K562 (cell line): ENCODE data around the genes CASKIN1, DNASE1L2 and ATP6V0C.

GRCh38 chr16:2196104-2197152 lies at the start of gene CASKIN1:
CASKIN1 (minus strand) TSS chr16:2196605.
- RAMPAGE, long total RNA: no peak
- RRBS: 2% methylated on average over 72 of the region's 153 CpGs
PRO-cap:
- standard: bidirectional peak, plus-strand start at chr16:2196431, minus-strand start at chr16:2196452; bidirectional peak, plus-strand start at chr16:2196832, minus-strand start at chr16:2196581
- CoPRO, capped RNA only, 2 experiments: peak in 1 of 2 experiments; most common plus-strand start chr16:2196710 (in 1); most common minus-strand start chr16:2196730 (in 1)
- CoPRO, capped and uncapped RNA, 2 experiments: no peak in any of the 2 experiments
- CoPRO, uncapped RNA only, 2 experiments: no peak in any of the 2 experiments
CAGE:
- cytosol, long polyA plus RNA: no peak
- long polyA plus RNA: no peak
- nucleolus, long total RNA: no peak
- nucleus, long polyA plus RNA: no peak

GRCh38 chr16:2235813-2236317 lies 379 bp upstream of the DNASE1L2 start:
- RAMPAGE, long total RNA: no peak
- RRBS: 87% methylated on average over 4 of the region's 16 CpGs
PRO-cap:
- standard: no peak
- CoPRO, capped RNA only, 2 experiments: no peak in any of the 2 experiments
- CoPRO, capped and uncapped RNA, 2 experiments: no peak in any of the 2 experiments
- CoPRO, uncapped RNA only, 2 experiments: peak in 1 of 2 experiments; most common plus-strand start chr16:2236189 (in 1); most common minus-strand start chr16:2235988 (in 1)
CAGE:
- cytosol, long polyA plus RNA: no peak
- long polyA plus RNA: no peak
- nucleolus, long total RNA: no peak
- nucleus, long polyA plus RNA: no peak

DNA sequence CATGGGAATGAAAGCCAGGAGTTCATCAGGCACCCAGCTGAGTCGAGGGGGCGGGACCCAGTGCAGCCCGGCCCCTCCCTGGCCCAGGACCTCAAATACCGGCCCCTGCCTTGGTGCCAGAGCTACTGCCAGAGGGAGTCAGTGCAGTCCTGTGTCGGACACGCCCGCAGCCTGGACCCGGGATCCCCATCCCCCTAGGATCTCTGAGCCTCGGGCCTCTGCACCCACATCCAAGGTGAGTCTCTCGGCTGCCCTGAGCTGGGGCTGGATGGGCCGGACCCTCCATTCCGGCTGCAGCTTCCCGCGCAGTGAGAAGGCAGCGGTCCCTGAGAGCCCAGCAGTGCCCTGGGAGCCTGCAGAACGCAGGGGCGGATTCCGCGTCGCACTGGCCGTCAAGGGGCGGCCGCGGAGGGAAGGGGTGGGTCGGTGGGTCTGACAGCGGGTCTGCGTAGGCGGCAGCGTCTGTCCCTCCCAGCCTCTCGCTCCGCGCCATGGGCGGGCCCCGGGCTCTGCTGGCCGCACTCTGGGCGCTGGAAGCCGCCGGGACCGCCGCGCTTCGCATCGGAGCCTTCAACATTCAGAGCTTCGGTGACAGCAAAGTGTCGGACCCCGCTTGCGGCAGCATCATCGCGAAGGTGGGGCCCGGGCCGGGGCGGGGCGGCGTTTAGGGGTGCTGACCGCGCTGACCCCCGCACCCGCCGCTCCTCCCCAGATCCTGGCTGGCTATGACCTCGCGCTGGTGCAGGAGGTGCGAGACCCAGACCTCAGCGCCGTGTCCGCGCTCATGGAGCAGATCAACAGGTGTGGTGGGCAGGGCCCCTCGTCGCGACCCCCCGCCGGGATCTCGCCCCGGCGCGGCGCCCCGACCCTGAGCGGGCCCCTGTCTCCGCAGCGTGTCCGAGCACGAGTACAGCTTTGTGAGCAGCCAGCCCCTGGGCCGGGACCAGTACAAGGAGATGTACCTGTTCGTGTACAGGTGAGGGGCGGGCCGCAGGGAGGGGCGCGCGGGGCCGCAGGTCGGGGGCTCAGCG lies at the start of gene DNASE1L2:
Gene DNASE1L2 (plus strand): TSS at position 119 of the 1,031 bp plus-strand sequence.
- RAMPAGE, long total RNA: no peak
- RRBS: 94% methylated on average over 26 of the region's 92 CpGs
PRO-cap:
- standard: no peak
- CoPRO, capped RNA only, 2 experiments: no peak in any of the 2 experiments
- CoPRO, capped and uncapped RNA, 2 experiments: no peak in any of the 2 experiments
- CoPRO, uncapped RNA only, 2 experiments: peak in 1 of 2 experiments; most common plus-strand start position 726 of the sequence (in 1); most common minus-strand start position 590 of the sequence (in 1)
CAGE:
- cytosol, long polyA plus RNA: no peak
- long polyA plus RNA: no peak
- nucleolus, long total RNA: no peak
- nucleus, long polyA plus RNA: no peak

- RAMPAGE, long total RNA: no peak
- RRBS: no CpG with 5 or more reads among the region's 10 CpGs
PRO-cap:
- standard: no peak
- CoPRO, capped RNA only, 2 experiments: peak in 1 of 2 experiments; most common plus-strand start chr16:2252169 (in 1); most common minus-strand start chr16:2252049 (in 1)
- CoPRO, capped and uncapped RNA, 2 experiments: peak in 2 of 2 experiments; most common plus-strand start chr16:2252202 (in 1); most common minus-strand start chr16:2252039 (in 1)
- CoPRO, uncapped RNA only, 2 experiments: peak in 2 of 2 experiments; most common minus-strand start chr16:2252043 (in 1)
CAGE:
- cytosol, long polyA plus RNA: no peak
- long polyA plus RNA: no peak
- nucleolus, long total RNA: no peak
- nucleus, long polyA plus RNA: no peak
Measured at GRCh38 chr16:2252003-2252341, 585 bp upstream of the ECI1 start.

DNA sequence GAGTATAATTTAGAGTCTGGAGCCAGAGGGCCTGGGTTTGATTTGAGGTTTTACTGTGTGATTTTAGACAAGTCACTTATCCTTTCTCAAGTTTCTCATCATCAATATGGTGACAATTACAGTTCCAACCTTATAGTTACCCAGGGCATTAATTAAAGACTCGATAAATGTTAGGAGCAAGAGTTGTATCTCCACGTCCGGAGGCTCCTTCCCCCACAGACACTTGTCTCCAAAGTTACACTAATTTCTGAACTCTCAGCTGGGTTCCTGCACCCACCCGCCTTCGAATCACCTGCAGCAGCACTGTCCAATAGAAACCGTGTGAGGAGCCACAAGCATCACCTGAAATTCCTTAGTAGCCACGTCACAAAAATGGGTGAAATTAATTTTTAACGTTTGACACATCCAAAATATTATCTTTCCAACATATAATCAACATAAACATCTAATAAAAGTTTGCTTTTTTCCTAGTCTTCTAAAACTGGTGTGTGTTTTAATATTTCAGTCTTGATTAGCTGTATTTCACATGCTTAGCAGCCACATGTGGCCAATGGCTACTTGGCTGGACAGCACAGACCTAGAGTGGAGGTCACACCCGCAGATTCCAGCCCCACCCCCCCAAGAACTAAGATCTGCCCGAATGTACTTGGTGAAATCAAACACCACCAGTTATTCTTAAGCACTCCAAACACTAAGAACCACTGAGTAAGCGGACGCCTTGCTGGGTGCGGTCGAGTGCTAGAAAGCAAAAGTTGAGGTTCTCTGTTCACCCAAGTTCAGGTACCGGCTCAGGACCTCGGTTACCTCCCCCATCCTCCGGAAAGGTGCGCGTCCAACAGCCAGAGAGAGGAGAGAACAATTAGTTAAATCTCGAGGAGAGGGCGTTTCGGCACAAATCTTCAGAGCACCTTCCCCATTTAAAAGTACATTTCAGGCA lies 1.3 kb downstream of the RNPS1 start:
- RAMPAGE, long total RNA: no peak
- RRBS: no CpG with 5 or more reads among the region's 22 CpGs
PRO-cap:
- standard: no peak
- CoPRO, capped RNA only, 2 experiments: no peak in any of the 2 experiments
- CoPRO, capped and uncapped RNA, 2 experiments: no peak in any of the 2 experiments
- CoPRO, uncapped RNA only, 2 experiments: no peak in any of the 2 experiments
CAGE:
- cytosol, long polyA plus RNA: no peak
- long polyA plus RNA: no peak
- nucleolus, long total RNA: no peak
- nucleus, long polyA plus RNA: no peak

DNA sequence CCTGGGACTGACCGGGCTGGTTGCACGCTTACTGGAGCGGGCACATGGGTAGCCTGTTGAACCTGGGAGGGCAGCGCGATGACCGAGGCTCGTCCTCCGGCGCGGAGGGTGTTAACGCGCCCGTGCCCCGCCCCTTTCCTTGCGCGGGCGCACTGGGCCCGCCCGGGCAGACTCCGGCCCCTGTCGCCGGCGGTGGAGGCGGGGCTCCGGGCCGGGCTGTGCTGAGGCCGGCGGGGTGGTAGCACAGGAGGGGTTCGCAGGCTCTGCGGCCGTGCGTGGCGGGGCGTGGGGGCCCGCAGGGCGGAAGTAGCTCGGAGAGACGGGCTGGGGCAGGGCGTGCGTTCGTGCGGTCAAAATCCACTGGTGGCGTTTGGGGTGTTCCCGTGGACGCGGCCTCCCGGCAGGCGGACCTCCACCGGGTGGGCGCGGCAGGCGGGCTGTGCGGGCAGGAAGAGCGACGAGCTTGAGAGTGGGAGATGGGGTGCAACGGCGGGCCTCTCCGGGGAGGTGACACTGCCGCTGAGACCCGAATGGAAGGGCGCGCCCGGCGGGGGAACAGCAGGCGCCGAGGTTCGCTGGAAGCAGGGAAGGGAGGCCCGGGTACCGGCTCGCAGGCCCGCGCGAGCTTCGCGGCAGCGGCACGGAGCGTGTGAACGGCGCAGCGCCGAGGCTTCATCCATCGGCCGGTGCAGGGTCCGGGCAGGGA lies 501 bp upstream of the RNPS1 start:
- RAMPAGE, long total RNA: start-site peak on the plus strand centred at position 213 of the sequence, 36 bp wide, 25 and 5 reads in 2 replicates
- RRBS: 1% methylated on average over 51 of the region's 85 CpGs
PRO-cap:
- standard: bidirectional peak, plus-strand start at position 221 of the sequence, minus-strand start at position 113 of the sequence
- CoPRO, capped RNA only, 2 experiments: peak in 2 of 2 experiments; most common plus-strand start position 209 of the sequence (in 2); most common minus-strand start position 113 of the sequence (in 2)
- CoPRO, capped and uncapped RNA, 2 experiments: peak in 2 of 2 experiments; most common plus-strand start position 170 of the sequence (in 1); most common minus-strand start position 113 of the sequence (in 1)
- CoPRO, uncapped RNA only, 2 experiments: peak in 2 of 2 experiments; most common plus-strand start position 244 of the sequence (in 1); most common minus-strand start position 109 of the sequence (in 1)
CAGE:
- cytosol, long polyA plus RNA: no peak
- long polyA plus RNA: no peak
- nucleolus, long total RNA: no peak
- nucleus, long polyA plus RNA: no peak

- RAMPAGE, long total RNA: no peak
- RRBS: no CpG with 5 or more reads among the region's 5 CpGs
PRO-cap:
- standard: no peak
- CoPRO, capped RNA only, 2 experiments: no peak in any of the 2 experiments
- CoPRO, capped and uncapped RNA, 2 experiments: no peak in any of the 2 experiments
- CoPRO, uncapped RNA only, 2 experiments: no peak in any of the 2 experiments
CAGE:
- cytosol, long polyA plus RNA: no peak
- long polyA plus RNA: no peak
- nucleolus, long total RNA: no peak
- nucleus, long polyA plus RNA: no peak
Measured at GRCh38 chr16:2329472-2329874, 11.1 kb downstream of the ABCA3 start.

DNA sequence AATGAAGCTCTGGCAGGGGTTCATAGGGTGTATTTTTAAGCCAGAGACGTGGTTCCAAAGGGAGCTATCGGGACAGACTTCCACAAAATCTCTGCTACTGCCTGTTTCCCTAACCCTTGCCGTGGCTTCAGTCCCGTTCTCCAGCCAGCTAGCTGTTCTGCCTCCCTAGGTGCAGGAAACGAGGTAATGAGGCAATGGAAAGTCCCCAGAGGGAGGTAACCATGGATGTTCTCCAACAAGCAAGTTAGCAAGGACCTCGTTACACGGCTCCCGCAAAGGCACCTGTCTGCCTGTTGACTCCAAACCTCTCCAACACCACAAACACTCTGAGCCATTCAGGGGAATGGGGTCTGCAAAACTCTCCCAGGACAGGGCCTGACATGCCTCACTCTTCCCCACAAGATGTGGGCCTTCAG lies 2.6 kb downstream of the ABCA3 start:
- RAMPAGE, long total RNA: no peak
- RRBS: no CpG with 5 or more reads among the region's 8 CpGs
PRO-cap:
- standard: no peak
- CoPRO, capped RNA only, 2 experiments: no peak in any of the 2 experiments
- CoPRO, capped and uncapped RNA, 2 experiments: no peak in any of the 2 experiments
- CoPRO, uncapped RNA only, 2 experiments: no peak in any of the 2 experiments
CAGE:
- cytosol, long polyA plus RNA: no peak
- long polyA plus RNA: no peak
- nucleolus, long total RNA: no peak
- nucleus, long polyA plus RNA: no peak

GRCh38 chr16:2507565-2508281 lies 6.0 kb upstream of the ATP6V0C start:
- RAMPAGE, long total RNA: no peak
- RRBS: no CpG with 5 or more reads among the region's 14 CpGs
PRO-cap:
- standard: no peak
- CoPRO, capped RNA only, 2 experiments: no peak in any of the 2 experiments
- CoPRO, capped and uncapped RNA, 2 experiments: no peak in any of the 2 experiments
- CoPRO, uncapped RNA only, 2 experiments: no peak in any of the 2 experiments
CAGE:
- cytosol, long polyA plus RNA: no peak
- long polyA plus RNA: no peak
- nucleolus, long total RNA: no peak
- nucleus, long polyA plus RNA: no peak

GRCh38 chr16:2513823-2514523 lies at the start of gene ATP6V0C:
ATP6V0C (plus strand) TSS chr16:2513952.
- RAMPAGE, long total RNA: no peak
- RRBS: 3% methylated on average over 34 of the region's 101 CpGs
PRO-cap:
- standard: bidirectional peak, plus-strand start at chr16:2513952, minus-strand start at chr16:2513593; unidirectional peak, minus-strand start at chr16:2514207
- CoPRO, capped RNA only, 2 experiments: peak in 2 of 2 experiments; most common plus-strand start chr16:2513972 (in 2); most common minus-strand start chr16:2514207 (in 1)
- CoPRO, capped and uncapped RNA, 2 experiments: peak in 2 of 2 experiments; most common plus-strand start chr16:2513968 (in 2)
- CoPRO, uncapped RNA only, 2 experiments: peak in 2 of 2 experiments; most common plus-strand start chr16:2513972 (in 2); most common minus-strand start chr16:2513899 (in 1)
CAGE:
- cytosol, long polyA plus RNA: start-site peak on the plus strand at chr16:2513943-2513978, 204 and 236 reads in 2 replicates
- long polyA plus RNA: start-site peak on the plus strand at chr16:2513925-2513994, 173 and 279 reads in 2 replicates
- nucleolus, long total RNA: no peak
- nucleus, long polyA plus RNA: start-site peak on the plus strand at chr16:2513925-2513994, 60 and 46 reads in 2 replicates

GRCh38 chr16:2586232-2587026 lies 48.6 kb downstream of the PDPK1 start:
- RAMPAGE, long total RNA: no peak
- RRBS: no CpG with 5 or more reads among the region's 24 CpGs
PRO-cap:
- standard: no peak
- CoPRO, capped RNA only, 2 experiments: no peak in any of the 2 experiments
- CoPRO, capped and uncapped RNA, 2 experiments: no peak in any of the 2 experiments
- CoPRO, uncapped RNA only, 2 experiments: no peak in any of the 2 experiments
CAGE:
- cytosol, long polyA plus RNA: no peak
- long polyA plus RNA: no peak
- nucleolus, long total RNA: no peak
- nucleus, long polyA plus RNA: no peak

DNA sequence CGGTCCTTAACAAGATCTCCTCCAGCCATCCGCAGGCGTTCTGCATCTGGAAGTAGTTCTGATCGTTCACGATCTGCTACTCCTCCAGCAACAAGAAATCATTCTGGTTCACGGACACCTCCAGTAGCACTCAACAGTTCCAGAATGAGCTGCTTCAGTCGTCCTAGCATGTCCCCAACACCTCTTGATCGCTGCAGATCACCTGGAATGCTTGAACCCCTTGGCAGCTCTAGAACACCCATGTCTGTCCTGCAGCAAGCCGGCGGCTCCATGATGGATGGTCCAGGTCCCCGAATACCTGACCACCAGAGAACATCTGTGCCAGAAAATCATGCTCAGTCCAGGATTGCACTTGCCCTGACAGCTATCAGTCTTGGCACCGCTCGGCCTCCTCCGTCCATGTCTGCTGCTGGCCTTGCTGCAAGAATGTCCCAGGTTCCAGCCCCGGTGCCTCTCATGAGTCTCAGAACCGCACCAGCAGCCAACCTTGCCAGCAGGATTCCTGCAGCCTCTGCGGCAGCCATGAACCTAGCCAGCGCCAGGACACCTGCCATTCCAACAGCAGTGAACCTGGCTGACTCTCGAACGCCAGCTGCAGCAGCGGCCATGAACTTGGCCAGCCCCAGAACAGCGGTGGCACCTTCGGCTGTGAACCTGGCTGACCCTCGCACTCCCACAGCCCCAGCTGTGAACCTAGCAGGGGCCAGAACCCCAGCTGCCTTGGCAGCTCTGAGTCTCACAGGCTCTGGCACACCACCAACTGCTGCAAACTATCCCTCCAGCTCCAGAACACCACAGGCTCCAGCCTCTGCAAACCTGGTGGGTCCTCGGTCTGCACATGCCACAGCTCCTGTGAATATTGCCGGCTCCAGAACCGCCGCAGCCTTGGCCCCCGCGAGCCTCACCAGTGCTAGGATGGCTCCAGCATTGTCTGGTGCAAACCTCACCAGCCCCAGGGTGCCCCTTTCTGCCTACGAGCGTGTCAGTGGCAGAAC lies 10.1 kb downstream of the ELOB start:
- RAMPAGE, long total RNA: no peak
- RRBS: no CpG with 5 or more reads among the region's 32 CpGs
PRO-cap:
- standard: no peak
- CoPRO, capped RNA only, 2 experiments: no peak in any of the 2 experiments
- CoPRO, capped and uncapped RNA, 2 experiments: peak in 1 of 2 experiments; most common plus-strand start position 183 of the sequence (in 1)
- CoPRO, uncapped RNA only, 2 experiments: peak in 2 of 2 experiments; most common plus-strand start position 271 of the sequence (in 1)
CAGE:
- cytosol, long polyA plus RNA: no peak
- long polyA plus RNA: no peak
- nucleolus, long total RNA: start-site peak on the minus strand centred at position 565 of the sequence, 122 bp wide, 30 reads
- nucleus, long polyA plus RNA: no peak

- RAMPAGE, long total RNA: no peak
- RRBS: no CpG with 5 or more reads among the region's 17 CpGs
PRO-cap:
- standard: no peak
- CoPRO, capped RNA only, 2 experiments: no peak in any of the 2 experiments
- CoPRO, capped and uncapped RNA, 2 experiments: peak in 1 of 2 experiments; most common plus-strand start chr16:2769178 (in 1)
- CoPRO, uncapped RNA only, 2 experiments: no peak in any of the 2 experiments
CAGE:
- cytosol, long polyA plus RNA: no peak
- long polyA plus RNA: no peak
- nucleolus, long total RNA: start-site peak on the plus strand at chr16:2769189-2769194, 448 reads
- nucleus, long polyA plus RNA: no peak
Measured at GRCh38 chr16:2768723-2769390, 8.2 kb downstream of the ELOB start.

- RAMPAGE, long total RNA: no peak
- RRBS: no CpG with 5 or more reads among the region's 10 CpGs
PRO-cap:
- standard: no peak
- CoPRO, capped RNA only, 2 experiments: no peak in any of the 2 experiments
- CoPRO, capped and uncapped RNA, 2 experiments: no peak in any of the 2 experiments
- CoPRO, uncapped RNA only, 2 experiments: no peak in any of the 2 experiments
CAGE:
- cytosol, long polyA plus RNA: no peak
- long polyA plus RNA: no peak
- nucleolus, long total RNA: no peak
- nucleus, long polyA plus RNA: no peak
Measured at GRCh38 chr16:2772785-2773321, 4.2 kb downstream of the ELOB start.

GRCh38 chr16:2799613-2800321 lies 1.5 kb downstream of the PRSS41 start:
- RAMPAGE, long total RNA: no peak
- RRBS: no CpG with 5 or more reads among the region's 6 CpGs
PRO-cap:
- standard: no peak
- CoPRO, capped RNA only, 2 experiments: no peak in any of the 2 experiments
- CoPRO, capped and uncapped RNA, 2 experiments: no peak in any of the 2 experiments
- CoPRO, uncapped RNA only, 2 experiments: no peak in any of the 2 experiments
CAGE:
- cytosol, long polyA plus RNA: no peak
- long polyA plus RNA: no peak
- nucleolus, long total RNA: no peak
- nucleus, long polyA plus RNA: no peak

DNA sequence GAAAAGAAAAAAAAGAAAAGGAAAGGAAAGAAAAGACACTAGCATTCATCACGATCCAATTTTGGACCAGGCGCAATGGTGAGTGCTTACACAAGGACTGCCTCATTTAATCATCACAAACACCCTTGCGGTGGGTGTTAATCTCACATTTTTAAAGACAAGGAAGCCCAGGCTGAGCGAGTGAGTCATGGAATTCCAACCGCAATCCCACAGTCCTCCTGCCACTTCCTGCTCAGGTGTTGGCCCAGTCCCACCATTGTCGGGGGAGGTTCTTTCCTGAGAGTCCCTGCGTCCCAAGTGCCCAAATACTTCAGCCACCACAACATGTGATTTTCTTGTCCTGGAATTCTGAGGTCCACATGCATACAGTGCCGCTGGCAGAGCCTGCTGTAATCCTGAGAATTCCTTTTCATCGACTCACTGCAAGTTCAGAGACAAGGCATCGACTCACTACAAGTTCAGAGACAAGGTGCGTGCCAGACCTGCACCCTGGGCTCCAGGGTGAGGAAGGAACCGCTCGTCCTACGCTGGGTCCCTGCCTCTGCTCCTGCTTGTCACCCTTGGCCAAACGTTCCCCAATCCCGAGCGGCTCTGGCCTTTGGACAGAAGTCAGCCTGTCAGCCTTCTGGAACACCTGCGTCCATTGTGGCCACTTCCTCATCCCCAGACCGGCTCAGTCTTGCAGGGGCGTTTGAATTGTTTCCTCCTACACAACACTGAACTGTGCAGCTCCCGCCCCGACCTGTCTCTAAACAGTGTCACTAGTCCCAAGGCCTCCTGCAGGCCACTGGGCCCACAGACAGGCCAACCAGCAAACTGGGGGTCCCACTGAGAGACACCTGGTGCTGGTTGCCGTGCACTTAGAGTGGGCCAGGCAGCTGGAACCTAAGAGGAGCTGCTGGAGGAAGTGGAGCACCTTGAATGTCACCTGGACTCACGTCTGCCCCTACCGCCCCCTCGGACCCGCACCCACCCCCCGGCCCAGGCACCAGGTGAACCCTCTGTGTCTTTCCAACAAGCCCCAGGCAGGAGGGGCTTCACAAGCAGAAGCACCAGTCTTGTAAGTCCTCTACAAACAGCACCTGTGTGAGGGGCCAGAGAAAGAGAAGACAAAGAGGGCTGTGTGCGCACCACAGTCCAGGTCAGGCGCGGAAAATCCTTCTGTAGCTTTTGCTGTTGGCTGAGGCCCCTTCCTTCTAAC lies 6.0 kb downstream of the ZG16B start:
- RAMPAGE, long total RNA: no peak
- RRBS: no CpG with 5 or more reads among the region's 31 CpGs
PRO-cap:
- standard: no peak
- CoPRO, capped RNA only, 2 experiments: no peak in any of the 2 experiments
- CoPRO, capped and uncapped RNA, 2 experiments: no peak in any of the 2 experiments
- CoPRO, uncapped RNA only, 2 experiments: no peak in any of the 2 experiments
CAGE:
- cytosol, long polyA plus RNA: no peak
- long polyA plus RNA: no peak
- nucleolus, long total RNA: no peak
- nucleus, long polyA plus RNA: no peak

DNA sequence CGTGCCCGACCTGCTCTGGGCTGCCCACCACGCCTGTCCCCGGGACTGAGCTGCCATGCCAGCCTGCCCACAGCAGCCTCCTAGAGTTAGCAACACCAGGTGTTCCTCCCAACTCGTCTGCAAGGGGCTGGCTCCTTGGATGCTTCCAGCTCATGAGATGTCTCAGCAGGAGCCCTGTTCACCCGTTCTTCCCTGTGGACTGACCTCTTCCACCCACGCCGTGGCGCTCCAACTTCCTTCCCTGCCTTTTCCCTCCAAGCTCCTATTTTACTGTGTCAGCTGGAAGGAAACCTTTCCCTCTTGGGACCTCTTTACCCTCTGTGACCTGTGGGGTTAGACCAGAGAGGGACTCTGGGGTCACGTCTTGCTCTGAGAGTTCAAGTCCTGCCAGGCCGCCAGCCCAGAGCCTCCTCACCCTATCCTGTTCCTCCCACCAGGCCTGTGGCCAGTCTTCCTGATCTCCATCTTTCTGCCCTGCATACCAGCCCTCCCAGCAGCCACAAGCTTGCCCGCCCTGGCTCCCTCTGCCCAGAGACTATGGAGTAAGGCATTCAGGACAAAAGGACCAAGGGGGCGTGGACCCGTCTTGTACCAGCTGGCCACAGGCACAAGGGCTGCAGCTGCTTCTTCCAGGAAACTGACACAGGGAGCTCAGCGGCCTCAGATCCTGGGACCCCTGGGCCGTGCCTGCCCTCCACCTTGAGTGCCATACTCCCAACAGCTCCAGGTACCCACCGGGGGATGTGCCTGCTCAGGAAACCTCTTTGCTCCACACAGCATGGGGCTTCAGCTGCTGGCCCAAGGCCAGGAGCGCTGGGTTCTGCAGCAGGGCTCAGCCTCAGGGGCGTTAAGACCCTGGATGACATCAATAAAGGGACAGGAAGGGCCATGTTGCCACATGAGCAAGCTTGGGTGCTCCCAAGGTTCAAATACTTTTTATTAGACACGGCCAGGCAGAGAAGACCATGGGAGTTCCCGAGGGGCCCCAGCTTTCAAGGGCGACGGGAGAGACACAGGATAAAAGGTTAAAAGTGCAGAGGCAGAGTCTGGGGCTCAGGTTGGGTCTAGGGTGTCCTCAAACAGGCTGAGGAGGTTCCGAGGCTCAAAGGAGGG lies 3.1 kb downstream of the PAQR4 start:
- RAMPAGE, long total RNA: no peak
- RRBS: 92% methylated on average over 4 of the region's 24 CpGs
PRO-cap:
- standard: bidirectional peak, plus-strand start at position 364 of the sequence, minus-strand start at position 266 of the sequence
- CoPRO, capped RNA only, 2 experiments: no peak in any of the 2 experiments
- CoPRO, capped and uncapped RNA, 2 experiments: no peak in any of the 2 experiments
- CoPRO, uncapped RNA only, 2 experiments: peak in 2 of 2 experiments; most common plus-strand start position 939 of the sequence (in 2); most common minus-strand start position 544 of the sequence (in 1)
CAGE:
- cytosol, long polyA plus RNA: no peak
- long polyA plus RNA: no peak
- nucleolus, long total RNA: no peak
- nucleus, long polyA plus RNA: no peak